Cardiac atrium fibroblast (primary cell): ENCODE results near the gene STYXL2.

DNA sequence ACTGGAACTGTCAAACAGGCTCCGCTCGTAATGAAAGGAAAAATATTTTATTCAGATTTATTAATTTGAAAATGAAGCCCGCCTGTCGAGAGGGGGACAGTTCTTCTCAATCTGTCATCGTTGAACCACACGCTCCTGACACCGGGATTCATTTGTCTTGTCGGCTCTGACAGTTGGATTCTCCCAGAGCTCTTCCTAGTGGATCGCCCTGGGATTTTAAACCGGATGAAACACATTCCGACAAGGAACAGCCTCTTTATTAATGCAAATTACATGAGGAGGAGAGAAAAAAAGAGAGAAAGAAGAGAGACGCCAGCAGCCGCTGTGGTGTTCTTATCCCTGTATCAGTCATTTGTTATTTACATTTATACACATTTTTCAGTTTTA is 238.2 kb upstream of the PBX1 start:
- RAMPAGE, long total RNA: no peak

- RAMPAGE, long total RNA: no peak
These were observed 15.0 kb downstream of the PBX1 start for GRCh38 chr1:164573903-164574524.

GRCh38 chr1:164597007-164597464 is 38.1 kb downstream of the PBX1 start:
- RAMPAGE, long total RNA: no peak

GRCh38 chr1:164610518-164610962 is 51.6 kb downstream of the PBX1 start:
- RAMPAGE, long total RNA: no peak

- RAMPAGE, long total RNA: no peak
These were observed 101.0 kb downstream of the PBX1 start for GRCh38 chr1:164659705-164660662.

DNA sequence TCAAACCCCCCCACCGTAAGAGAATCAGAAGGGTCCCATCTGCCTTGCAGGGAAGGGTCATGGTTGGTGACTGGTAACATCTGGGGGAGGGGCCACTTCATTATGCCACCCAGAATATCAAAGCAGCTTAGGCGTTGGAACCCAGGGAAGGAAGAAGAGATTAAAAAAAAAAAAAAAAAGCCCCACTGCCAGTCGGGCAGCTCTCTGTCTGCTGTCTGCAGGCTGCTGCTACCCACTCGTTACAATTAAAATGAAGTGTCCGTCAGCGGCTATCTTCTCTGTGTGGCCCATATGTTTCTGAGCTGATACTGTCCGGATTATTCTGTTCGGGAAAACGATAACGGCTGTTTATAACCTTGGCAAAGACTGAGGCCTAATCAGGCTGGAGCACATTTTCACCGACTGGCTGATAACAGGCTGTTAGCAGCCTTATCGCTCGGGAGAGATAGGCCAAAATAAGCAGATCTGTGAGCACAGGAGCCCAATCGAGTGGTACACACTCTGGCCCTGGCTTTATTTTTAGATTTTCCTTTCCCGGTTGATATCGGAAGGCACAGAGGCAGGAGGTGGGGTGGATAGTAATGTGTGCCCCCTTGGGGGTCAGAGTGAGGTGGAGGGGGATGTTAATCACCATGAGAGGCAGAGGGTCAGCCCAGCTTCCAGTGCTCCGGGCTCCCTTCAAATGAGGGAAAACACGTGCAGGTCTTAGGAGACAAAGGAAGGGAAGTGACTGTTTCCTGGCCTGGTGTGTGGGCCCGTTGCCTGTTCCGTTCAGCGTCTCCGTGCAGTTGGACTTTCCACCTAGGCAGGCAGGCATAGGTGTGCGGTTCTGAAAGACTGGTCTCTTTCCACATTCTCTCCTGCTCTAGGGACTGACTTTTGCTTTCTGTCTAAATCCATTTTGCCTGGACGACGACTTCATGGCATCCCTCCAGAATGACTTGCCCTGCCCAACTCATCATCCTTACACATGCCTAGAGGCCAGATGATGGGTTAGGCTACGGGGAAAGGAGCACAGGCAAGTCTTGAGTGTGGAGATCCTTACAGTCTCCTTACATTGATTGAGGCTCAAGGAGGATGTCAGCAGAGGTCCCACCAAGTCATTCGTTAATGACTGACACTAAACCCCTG is 153.4 kb downstream of the PBX1 start:
- RAMPAGE, long total RNA: no peak

- RAMPAGE, long total RNA: no peak
These were observed 277.6 kb downstream of the PBX1 start for GRCh38 chr1:164836456-164837109.

GRCh38 chr1:164912208-164912774 is 353.3 kb downstream of the PBX1 start:
- RAMPAGE, long total RNA: no peak

- RAMPAGE, long total RNA: no peak
These were observed 107.6 kb downstream of the LMX1A start for GRCh38 chr1:165248852-165249282.

- RAMPAGE, long total RNA: no peak
These were observed 75.5 kb downstream of the LMX1A start for GRCh38 chr1:165281146-165281345.

GRCh38 chr1:165424298-165424886 is 20.5 kb downstream of the RXRG start:
- RAMPAGE, long total RNA: no peak

- RAMPAGE, long total RNA: no peak
These were observed 141.1 kb upstream of the FAM78B start for GRCh38 chr1:166307819-166308434.

DNA sequence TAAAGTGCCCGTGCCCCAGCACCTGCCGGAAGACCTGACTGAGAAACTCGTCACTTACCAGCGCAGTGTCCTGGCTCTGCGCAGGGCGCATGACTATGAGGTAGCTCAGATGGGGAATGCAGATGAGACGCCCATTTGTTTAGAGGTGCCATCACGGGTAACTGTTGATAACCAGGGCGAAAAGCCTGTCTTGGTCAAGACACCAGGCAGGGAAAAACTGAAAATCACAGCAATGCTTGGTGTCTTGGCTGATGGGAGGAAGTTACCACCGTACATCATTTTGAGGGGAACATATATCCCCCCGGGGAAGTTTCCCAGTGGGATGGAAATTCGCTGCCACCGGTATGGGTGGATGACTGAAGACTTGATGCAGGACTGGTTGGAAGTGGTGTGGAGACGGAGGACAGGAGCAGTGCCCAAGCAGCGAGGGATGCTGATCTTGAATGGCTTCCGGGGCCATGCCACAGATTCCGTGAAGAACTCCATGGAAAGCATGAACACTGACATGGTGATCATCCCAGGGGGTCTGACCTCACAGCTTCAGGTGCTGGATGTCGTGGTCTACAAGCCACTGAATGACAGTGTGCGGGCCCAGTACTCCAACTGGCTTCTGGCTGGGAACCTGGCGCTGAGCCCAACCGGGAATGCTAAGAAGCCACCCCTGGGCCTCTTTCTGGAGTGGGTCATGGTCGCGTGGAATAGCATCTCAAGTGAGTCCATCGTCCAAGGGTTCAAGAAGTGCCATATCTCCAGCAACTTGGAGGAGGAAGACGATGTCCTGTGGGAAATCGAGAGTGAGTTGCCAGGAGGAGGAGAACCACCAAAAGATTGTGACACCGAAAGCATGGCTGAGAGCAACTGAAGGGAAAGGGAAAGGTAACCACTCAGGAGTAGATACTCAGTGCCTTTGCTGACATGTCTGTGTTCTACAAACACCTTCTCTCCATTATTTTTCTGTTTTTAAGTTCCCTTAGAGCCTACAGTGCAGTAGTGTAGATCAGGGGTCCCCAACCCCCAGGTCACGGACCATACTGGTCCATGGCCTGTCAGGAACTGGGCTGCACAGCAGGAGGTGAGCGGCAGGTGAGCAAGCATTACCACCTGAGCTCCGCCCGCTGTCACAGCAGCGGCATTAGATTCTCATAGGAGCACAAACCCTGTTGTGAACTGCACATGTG is 10.7 kb downstream of the POGK start:
- RAMPAGE, long total RNA: no peak

DNA sequence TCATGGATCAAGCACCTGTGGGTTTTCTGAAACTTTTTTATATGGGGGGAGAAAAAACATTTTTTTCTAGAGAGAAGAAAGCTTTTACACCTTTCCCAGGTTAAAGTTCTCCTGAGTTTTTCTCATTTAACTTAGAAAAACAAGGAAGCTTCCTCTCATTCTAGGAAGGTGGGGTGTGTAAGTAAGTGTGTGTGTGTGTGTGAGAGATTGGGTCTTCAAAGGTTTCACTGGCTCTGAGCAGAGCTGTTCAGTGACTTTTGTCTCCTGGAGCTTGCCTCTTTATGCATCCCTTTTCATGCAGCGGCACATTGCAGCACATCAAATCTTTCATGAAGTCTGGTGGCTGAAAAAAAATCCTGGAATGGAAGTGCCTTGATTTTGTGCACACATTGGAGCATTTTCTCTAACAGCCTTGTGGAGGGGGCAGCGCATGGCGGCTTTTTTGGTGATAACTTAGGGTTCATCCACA is 3.4 kb downstream of the GPA33 start:
- RAMPAGE, long total RNA: no peak

DNA sequence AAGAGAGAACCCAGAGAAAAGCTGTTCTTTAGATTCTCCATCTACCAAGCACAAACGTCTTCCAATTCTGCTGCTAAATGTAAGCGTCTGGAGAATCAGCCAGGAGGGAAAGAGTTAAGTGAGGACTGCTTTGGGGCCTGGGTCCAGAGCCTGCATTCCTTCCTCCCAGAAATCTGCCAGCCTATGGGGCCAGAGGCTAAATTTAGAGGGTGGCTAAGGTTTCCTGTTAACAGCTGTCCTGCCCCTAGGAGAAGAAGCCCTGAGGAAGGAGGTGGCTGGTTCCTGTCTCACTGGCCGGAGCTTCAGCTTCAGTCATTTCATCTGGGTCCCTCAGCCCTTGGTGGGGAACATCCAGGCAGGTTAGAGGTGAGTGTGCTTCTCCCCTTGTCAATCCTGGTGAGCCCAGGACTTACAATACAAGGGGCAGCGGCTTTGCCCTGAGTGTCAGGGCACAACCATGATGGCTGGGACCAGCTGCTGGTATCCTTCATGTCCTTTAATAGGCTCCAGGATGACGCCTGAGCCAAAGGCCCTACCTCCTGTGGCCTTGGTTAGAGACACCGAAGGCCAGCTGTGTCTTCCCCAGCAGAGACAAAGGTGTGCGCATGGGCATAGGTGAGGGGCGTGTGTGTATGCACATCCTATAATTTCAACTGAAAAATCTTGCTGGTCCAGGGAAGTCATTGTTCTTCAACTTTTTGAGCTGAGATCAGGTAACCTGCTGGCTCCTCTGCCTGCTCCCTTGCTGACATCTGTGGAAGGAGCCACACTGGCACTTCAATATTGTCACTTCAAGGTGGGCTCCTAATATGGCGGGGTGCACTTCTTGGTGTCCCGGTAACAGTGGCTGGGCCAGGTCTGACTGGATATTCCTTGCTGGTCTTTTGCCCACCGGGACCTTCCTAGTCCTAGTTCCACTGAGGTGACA is at the start of gene STYXL2:
Gene STYXL2 (plus strand): TSS at position 247 of the 928 bp plus-strand sequence.
- RAMPAGE, long total RNA: no peak

GRCh38 chr1:167236484-167237269 is 16.0 kb downstream of the POU2F1 start:
- RAMPAGE, long total RNA: no peak

DNA sequence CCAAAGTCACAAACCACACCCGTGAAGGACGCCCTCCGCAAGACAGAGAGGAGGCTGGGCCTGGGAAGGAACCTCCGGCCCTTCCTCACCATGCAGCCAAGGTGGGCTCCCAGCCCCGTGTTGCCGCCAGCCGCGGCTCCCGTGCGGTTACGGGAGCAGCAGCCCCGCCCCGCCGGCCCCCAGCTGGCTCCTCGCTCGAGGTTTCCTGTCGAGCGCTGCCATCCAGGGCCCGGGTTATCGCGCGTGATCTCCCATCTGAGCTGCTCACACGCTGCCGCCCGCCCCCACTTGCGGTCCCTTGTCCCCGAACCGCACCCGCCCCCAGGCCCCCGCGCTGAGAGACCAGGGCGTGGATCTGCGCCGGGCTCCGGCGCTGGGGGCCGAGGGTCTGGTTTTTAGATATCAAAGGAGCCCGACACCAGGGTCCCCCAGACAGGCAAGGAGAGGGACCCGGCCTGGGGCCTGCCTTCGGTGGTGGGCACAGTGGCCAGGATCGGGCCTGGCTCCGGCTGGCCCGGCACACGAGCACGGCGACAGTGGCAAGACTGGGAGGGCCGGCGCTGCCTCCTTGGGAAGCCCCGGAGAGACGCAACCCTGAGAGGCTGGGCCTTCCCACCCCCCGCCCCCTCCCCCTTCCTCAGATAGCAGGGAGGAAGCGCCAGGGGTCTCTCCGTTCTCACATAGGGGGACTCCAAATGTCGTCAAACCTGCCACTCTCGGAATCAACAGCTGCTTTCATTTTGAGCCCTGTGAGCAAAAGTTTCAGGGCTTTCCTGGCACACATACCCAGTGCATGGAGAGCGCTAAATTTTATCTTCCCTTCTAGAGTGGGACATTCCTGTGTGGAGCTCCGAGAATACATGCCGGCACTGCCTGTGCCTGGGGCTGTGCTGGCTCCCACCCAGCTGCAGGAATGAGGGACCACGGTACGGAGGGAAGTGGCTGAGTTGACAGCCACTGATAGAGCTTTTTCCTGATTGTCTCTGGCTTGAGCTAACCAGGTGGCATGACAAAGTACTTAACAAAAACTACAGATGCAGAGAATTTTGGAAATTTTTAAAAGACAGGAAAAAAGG is 62.6 kb downstream of the CD247 start:
- RAMPAGE, long total RNA: no peak

DNA sequence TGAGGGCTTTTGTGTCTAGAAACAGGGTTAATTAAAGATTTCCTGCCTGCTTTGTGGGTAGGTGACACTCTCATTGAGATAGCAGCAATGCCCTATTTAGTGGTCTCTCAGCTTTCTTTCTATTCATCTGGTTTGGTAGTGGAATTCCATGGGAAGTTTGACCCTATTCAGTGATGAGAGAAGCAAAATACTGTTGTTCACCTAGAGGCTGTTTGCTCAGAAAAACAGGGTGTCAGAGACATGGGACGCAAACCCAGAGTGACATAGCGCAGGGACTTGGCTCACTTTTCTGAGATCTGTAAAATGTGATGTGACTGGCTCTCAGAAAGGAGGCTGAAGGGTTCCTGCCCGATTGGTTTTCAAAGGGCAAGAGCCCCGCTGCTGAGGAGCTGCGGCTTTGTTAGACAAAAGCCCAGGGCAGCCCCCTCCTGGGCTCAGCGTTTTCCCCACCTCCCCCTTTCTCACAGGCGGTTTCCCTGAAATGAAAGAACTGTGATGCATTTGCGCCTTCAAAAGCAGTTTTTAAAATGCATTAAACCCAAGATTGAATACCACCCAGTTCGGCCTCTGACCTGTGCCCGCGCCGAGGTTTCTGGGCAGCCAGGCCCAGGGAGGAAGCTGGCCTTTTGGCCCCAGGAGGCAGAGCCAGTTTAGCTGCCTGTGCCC is 28.9 kb downstream of the CD247 start:
- RAMPAGE, long total RNA: no peak

DNA sequence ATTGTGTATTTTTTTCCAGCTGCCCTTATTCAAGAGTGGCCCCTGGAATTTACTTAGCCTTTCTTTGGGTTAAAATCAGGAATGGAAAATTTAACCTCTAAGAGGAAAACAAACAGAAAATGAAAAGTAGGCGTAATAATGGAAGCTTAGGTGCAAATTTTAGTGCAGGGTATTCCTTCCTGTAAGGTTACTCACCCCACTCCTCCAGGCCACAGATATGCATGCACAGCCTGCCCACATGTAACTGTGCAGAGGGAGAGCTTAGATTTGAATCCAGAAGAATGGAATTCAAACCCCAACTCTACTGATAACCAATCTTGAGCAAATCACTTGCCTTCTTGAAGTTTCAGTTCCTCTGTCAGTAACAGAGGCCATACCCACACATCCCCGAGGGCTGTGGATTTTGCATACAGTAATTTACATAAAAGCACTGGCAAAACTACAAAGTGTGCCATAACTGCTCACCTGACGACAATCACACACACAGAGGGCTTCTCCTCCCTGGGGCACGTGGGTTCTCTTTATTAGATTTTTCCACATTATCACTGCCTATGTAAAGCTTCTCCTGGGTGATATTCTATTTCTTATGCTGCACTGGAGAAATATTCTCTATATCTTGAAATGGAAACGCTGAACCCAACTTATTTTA is 18.7 kb downstream of the CD247 start:
- RAMPAGE, long total RNA: no peak

- RAMPAGE, long total RNA: no peak
These were observed 4.2 kb downstream of the CD247 start for GRCh38 chr1:167514144-167514591.